ENCODE measurements around the gene THAP10.

GRCh38 chr15:70023606-70024280, 74.0 kb downstream of the TLE3 start:
- PRO-cap, 2 experiments, result no peak in any of the 2 experiments

DNA sequence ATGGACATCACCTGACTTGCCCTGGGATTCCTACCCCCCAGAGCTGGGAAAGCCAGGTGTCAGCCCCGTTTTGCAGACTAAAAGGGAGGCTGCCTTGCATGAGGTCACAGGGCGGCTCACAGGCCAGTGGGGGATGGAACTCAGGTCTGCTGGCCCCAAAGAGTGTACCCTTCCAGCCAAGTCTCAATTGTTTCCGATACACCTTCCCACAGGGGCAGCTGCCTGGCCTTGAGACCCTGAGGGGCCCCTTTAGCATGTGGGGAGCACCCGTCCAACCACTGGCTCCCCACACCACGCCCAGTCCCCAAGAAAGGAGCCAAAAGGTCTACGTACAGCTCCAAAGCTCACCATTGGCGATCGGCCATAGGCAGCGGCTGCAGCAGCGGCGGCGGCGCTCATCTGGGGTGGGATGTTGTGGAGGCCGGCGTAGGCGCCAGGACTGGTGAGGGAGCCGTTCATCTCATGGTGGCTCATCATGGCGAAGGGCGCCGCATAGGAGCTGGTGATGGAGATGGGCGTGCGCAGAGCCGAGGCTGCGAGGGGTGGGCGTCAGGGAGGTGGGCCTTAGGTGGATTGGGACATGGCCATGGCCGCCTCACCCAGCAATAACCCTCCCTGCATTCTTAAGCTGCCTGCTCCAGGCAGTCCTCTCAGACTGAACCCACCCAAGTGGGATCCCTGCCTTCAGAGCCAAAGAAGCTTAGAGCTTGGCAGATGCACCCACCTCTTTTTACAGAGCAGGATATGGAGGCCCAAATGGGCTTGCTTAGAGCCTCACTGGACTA, 40.4 kb downstream of the TLE3 start:
- PRO-cap, 2 experiments, result no peak in any of the 2 experiments

GRCh38 chr15:70065899-70066892, 31.5 kb downstream of the TLE3 start:
- PRO-cap, 2 experiments, result no peak in any of the 2 experiments

- PRO-cap, 2 experiments, result no peak in any of the 2 experiments
Measured at GRCh38 chr15:70079833-70080397, 17.8 kb downstream of the TLE3 start.

- PRO-cap, 2 experiments, result peak in 1 of 2 experiments; most common plus-strand start chr15:70095638 (in 1)
Measured at GRCh38 chr15:70095156-70095718, 2.5 kb downstream of the TLE3 start.

DNA sequence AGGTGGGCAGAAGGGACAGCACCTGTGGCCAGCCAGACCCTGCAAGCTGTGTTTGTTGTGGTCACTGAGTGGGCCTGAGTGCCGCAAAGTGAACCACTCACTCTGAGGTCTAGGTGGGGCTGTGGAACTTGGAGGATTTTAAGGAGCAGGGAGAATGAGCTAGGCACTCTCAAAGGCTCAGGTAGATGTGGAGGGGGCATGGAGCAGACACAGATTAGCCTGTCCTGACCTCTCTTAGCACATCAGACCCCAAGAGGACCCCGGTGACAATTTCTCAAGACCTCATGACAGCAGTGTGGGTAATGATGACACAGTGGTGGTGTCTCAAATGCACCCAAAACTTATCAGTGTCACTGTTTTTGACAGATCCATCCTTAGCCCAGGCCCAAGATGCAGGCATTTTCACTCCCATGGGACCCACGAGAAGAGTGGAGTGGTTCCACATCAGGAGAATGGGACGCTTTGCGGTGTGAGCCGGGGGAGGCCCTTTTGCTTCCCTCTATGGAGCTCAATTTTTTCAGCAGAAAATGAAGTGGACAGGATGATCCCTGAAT, 43.8 kb upstream of the TLE3 start:
- PRO-cap, 2 experiments, result no peak in any of the 2 experiments

GRCh38 chr15:70142190-70142979, 44.7 kb upstream of the TLE3 start:
- PRO-cap, 2 experiments, result no peak in any of the 2 experiments

DNA sequence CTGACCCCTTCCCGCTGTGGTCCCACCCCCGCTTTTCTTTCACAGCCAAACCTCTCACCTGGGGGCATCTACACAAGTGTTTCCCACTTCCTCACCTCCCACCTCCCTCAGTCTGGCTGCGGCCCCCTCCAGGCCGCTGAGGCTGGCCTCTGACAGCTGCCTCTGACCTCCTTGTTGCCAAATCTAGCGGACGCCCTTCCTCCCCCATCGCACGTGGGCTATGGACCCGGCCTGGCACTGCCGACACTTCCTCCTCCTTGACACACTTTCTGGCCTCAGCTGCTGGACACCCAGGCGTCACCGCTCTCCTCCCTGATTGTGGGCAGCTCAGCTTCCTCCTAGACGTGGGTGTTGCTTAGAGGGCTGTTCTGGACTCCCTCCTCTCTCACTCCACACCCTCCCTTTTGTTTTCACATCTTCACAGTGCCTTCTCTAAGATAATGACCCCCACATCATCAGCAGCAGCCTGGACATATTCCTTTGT, 169.0 kb upstream of the TLE3 start:
- PRO-cap, 2 experiments, result no peak in any of the 2 experiments

DNA sequence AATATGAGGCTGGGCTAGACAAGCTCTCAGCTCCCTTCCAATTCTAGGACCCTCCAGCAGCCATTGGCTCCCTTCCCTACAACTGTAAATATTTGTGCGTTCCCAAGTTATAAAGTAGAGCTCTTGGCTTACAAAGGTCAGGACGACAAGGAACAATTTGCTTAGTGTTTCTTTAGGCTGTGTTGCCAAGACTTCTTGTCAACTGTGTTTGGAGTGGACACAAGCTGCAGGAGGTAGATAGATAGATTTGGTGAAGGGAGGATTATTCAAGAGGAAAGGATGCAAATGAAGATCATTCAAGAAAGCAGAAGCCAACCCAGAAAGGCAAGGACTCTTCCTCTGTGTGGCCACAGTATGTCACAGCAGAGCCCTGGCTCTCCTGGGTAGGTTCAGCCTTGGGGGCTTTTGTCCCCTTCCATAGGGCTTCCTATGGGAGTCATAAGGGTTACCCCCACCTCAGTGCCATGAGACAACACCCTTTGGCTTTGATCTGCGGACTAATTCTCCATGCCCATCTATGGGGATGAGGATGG, 223.7 kb upstream of the TLE3 start:
- PRO-cap, 2 experiments, result no peak in any of the 2 experiments

DNA sequence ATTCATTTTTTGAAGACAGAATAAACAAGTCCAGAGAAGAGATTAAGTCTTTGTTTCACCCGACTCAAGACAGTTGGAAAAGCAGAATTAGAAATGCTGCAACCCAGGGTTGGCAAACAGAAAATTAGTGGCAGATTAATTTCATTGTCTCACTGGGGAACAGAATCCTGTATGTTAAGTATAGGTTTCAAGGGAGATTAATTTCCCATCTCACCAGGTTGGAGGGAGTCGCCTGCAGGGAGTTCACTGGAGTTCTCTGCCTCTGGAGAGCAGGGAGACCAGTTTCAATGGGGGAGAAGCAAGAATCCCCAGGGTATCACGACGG, 268.2 kb downstream of the UACA start:
- PRO-cap, 2 experiments, result no peak in any of the 2 experiments

DNA sequence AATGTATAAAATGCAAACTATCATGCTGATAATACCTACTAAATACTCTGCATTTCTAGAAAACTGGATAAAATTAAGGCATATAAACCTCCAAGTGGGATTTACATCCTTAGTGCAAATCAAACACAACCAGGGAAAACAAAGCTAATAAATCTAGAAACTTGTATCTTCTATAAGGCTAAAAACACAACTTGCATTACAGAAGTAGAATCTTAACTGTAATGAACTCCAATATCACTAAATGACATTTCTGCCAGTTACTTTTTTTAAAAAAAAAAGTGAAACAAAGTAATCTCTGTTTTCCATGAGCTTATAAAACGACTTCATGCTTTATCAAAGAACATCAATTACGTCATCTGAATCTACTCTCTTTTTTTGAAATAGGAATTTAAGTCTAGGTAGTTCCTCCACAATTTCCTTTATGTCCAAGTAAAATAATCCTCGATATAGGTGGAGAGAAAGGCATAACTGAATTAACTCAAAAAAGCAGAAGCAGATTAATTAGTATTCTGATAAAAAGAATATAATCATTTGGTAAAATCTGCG, 1.5 kb downstream of the UACA start:
- PRO-cap, 2 experiments, result no peak in any of the 2 experiments

- PRO-cap, 2 experiments, result peak in 2 of 2 experiments; most common plus-strand start chr15:70892655 (in 1); most common minus-strand start chr15:70892628 (in 2)
Measured at GRCh38 chr15:70891899-70892962, at the start of gene THAP10. THAP10 (minus strand) TSS chr15:70892433.

DNA sequence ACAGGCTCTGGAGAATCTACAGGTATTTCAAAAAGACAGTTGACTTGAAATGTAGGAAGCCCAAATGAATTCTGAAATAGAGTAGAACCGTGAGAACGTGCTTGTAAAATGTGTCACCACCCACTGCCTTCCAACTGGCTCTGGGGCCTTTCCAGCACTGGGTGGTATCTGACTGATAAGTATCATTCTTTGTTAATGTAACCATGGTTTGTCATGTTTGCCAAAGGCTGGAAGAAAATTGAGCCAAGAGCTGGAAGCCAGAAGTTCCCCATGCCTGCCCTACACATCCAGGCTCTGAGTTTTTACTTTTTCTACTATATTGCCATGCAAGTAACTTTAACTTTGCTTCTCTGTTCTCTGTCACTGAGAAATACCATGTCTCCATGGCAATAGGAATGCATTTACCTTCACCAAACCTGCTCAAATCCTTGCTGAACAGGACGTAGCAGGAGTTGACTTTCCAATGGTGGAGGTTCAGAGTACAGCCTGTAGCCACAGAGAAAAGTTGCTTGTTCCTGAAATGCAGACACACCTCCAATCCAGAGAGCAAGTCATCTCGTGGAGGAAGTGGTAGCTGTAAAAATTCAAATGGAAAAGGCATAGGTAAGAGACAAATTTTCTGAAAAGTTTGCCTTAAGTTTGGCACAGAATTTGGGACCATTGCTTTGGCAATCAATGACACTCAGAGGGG, 35.7 kb upstream of the THSD4 start:
- PRO-cap, 2 experiments, result no peak in any of the 2 experiments

DNA sequence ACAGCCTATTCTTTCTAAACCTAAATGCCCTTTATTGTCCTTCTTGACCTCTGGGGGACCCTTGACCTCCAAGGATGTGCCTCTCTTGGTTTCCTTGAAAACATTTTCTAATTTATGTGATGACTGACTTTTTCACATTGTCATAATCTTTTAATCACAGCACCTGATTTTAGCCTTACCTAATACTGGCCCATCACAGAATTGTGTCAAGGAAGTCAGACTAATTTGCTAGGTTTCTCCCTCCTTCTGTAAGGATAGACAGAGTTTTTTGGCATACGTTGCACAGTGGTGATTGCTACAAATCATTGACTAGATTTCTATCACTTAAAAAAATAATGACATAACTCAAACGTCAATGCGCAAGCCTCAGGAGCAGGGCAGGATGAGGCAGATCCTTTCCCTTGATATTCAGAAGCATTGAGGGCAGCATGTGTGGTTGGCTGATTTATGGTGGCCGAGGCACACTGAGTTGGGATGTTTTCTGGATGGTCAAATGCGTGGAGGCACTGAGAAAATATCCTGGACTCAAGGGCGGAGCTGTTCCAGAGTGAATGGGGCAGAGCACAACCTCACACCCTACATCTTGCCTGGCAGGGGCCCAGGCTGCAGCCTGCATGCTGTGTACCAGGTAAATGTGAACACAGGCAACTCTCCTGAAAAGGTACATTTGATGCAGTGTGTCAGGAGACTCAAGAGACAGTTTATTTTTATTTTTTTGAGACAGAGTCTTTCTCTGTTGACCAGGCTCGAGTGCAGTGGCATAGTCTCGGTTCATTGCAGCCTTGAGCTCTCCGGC, 14.4 kb downstream of the THSD4 start:
- PRO-cap, 2 experiments, result no peak in any of the 2 experiments

DNA sequence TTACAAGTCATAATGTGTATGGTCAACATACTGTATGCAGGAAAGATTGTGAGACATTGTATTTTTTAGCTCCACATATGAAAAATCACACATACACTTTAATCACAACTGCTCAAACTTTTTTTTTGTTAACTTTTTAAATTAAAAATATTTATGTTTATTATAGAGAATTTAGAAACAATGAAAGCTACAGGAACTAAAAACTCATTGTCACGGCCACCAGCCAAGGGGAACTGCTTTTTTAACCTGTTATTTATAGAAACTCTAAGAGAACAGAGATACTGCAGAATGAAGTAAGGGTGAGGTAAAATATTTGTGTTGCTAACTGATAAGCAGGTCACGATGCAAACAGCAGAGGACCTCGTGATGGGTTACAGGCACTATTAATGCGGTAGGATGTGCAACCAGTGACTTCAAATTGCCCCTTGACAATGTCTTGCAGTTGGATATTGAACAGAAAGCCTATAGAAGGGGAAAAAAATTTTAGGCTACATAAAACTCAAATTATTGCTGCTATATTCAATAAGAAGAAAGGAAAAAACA, 53.1 kb downstream of the THSD4 start:
- PRO-cap, 2 experiments, result no peak in any of the 2 experiments

- PRO-cap, 2 experiments, result peak in 1 of 2 experiments; most common minus-strand start chr15:71295388 (in 1)
Measured at GRCh38 chr15:71294518-71295691, 179.6 kb downstream of the THSD4 start.

DNA sequence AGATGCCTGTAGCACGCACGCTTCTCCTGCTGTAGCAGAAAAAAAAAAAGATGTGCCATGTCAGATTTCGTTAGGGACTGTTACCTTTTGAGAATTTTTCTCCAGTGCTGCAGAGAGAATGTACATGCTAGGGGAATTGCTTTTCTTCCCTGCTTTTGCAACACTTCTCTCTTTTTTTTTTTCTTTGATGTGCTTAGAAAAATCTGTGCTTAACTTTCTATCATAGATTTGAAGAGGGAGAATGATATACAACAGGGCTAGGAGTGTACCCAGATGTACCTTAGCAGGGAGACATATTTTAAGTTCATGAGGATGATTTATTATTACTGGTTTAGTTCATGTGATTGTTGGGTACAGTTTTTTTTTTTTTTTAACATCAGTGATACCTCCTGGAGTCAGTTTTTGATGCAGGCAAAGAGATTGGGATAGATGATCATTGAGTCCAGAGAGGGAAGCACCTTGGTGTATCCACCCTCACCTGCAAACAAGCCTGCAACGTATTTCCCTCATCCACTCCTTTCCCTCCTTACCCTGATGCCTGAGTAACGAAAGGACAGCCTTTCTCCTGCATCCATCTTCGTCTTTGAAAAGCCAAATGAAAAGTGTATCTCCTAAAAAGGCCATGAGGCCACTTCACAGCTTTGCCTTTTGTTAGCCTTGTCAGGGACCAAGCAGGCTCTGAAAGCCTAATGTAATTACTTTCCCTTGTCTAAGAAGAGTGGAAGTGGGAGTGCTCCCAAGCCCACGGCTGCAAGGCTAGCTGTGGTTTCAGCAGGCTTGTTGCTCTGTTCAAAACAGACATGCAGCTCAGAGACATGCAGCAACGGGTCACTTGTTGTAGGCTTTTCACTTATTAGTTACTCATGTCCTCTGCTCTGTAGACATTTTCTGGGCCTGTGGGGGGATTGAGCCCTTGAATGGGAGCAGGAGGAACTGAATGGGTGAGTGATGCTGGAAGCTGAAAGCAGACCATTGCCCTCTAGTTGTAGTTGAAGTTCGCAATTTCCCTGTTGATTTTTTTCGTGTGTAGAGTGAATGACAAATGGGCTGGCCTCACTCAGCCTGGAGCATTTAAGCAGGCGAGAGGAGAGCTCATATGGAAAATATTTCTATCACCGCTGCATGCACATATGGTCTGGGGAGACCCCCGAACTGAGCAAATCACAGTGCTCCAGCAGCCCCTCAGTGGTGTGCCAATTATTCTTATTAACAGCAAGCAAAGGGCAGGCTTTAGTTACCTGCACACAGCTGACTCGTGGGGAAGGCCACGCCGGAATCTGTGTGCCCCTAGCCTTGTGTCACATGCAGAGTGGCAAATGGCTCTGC, 262.1 kb upstream of the NR2E3 start:
- PRO-cap, 2 experiments, result no peak in any of the 2 experiments

DNA sequence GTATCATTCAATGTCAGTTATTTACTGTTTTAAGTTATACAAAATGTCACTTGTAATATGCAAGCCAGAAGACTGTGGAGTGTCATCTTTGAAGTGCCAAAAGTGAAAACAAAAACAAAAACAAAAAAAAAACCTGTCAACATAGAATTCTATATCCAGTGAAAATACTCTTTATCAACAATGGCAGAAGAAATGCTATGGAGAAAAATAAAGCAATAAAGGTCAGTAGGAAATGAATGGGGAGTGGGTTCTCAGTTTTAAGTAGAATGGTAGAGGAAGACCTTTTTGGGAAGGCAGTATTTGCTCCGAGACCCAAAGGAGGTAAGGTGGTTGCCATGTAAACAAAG, 205.7 kb upstream of the NR2E3 start:
- PRO-cap, 2 experiments, result no peak in any of the 2 experiments

GRCh38 chr15:71746628-71747127, 63.7 kb upstream of the NR2E3 start:
- PRO-cap, 2 experiments, result no peak in any of the 2 experiments

DNA sequence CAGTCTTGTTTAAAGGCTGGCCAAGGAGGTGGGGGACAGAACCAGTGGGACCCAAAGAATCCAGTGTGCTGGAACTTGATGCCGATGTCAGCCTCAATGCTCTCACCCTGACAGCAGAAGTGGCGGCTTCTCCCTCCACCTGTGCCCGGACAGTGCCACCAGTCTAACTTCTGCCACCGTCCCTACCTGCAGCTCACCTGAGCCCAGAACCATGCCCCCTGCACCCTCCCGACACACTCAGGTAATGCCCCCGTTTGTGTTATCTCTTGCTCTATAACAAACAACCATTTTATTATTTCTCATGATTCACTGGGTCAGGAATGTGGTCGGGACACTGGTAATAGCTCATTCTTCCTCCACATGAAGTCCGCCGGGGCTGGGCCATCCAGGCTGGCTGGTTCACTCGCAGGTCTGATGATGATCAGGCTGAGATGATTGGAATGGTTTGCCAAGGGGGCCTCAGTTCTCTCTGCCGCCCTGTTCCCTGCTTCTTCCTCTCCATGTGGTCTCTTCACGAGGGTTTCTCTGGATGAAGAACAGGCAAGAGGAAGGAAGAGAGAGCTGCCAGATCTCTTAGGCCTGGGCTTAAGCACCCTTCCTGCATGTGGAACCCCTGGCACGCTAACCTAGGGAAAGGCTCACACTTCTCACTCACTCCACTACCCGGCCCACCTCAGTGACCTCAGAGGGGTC, 20.3 kb upstream of the NR2E3 start:
- PRO-cap, 2 experiments, result peak in 2 of 2 experiments; most common plus-strand start position 429 of the sequence (in 2); most common minus-strand start position 213 of the sequence (in 1)

All from Colon Carcinoma Metastatic in the Brain (tissue), 2 donors.